ENCODE data around the gene PYY.

DNA sequence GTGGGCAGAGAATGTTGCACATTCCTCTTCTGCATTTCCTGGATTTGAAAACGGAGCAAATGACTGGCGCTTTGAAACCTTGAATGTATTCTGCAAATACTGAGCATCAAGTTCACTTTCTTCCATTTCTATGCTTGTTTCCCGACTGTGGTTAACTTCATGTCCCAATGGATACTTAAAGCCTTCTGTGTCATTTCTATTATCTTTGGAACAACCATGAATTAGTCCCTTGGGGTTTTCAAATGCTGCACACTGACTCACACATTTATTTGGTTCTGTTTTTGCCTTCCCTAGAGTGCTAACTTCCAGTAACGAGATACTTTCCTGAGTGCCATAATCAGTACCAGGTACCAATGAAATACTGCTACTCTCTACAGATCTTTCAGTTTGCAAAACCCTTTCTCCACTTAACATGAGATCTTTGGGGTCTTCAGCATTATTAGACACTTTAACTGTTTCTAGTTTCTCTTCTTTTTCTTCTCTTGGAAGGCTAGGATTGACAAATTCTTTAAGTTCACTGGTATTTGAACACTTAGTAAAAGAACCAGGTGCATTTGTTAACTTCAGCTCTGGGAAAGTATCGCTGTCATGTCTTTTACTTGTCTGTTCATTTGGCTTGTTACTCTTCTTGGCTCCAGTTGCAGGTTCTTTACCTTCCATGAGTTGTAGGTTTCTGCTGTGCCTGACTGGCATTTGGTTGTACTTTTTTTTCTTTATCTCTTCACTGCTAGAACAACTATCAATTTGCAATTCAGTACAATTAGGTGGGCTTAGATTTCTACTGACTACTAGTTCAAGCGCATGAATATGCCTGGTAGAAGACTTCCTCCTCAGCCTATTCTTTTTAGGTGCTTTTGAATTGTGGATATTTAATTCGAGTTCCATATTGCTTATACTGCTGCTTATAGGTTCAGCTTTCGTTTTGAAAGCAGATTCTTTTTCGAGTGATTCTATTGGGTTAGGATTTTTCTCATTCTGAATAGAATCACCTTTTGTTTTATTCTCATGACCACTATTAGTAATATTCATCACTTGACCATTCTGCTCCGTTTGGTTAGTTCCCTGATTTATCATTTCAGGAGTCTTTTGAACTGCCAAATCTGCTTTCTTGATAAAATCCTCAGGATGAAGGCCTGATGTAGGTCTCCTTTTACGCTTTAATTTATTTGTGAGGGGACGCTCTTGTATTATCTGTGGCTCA is 31.9 kb downstream of the BRCA1 start:
- RRBS: no CpG with 5 or more reads among the region's 12 CpGs

DNA sequence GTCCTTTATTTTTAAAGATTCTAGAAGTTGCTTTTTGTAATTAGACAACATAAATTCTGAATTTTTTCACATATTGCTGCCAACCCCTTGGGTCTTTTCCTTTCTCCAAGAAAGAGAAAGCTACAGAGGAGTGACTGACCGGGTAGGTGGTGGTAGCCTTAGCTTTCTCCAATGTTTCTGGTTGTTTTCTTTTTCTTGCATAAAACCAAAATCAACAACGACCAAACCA is 993 bp downstream of the BRCA1 start:
- RRBS: no CpG with 5 or more reads among the region's 2 CpGs

GRCh38 chr17:43169404-43169804 is 1.6 kb upstream of the NBR1 start:
- RRBS: 2% methylated on average over 6 of the region's 16 CpGs

GRCh38 chr17:43207594-43208411 is 3.9 kb upstream of the TMEM106A start:
- RRBS: no CpG with 5 or more reads among the region's 6 CpGs

- RRBS: no CpG with 5 or more reads among the region's 4 CpGs
Measured at GRCh38 chr17:43209656-43210024, 2.0 kb upstream of the TMEM106A start.

DNA sequence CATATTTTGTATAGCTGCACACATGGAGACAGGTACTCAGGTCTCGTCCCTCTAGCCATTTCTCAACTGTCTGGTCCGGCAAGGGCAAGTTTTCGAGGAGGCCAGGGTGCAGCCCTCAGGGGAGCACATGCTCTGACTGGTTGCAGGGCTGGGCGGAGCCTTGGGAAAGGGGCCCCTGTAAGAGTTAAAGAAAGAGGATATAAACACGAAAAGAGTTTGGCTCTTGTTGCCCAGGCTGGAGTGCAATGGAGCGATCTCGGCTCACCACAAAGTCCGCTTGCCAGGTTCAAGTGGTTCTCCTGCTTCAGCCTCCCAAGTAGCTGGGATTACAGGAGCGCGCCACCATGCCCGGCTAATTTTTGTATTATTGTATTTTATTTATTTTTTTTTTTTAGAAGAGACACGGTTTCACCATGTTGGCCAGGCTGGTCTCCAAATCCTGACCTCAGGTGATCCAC is 36.5 kb upstream of the ARL4D start:
- RRBS: 33% methylated on average over 2 of the region's 12 CpGs

- RRBS: no CpG with 5 or more reads among the region's 4 CpGs
Measured at GRCh38 chr17:43475696-43476116, 8.1 kb upstream of the DHX8 start.

GRCh38 chr17:43760052-43760802 is 1.6 kb upstream of the SOST start:
- RRBS: no CpG with 5 or more reads among the region's 13 CpGs

DNA sequence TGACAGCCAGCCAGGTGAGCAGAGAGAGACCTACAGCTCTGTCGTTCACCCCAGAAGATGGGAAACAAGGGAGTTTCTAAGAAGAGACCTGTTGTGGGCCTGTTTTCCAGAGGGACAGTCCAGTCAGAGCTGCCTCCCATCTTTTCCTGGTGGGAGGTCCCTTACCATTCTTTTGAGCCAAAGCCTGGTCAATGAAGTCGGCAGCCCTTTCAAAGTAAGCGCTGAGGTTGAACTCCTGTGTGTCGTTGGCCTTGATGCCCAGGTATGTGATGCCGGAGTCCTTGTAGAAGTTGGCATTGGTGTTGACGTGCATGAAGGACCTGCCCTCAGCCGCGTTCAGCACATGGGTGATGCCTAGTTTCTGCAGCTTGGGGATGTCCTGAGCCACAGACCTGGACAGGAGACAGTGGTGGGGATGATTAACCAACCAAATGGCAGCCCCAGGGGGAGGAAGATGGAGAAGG is 4.2 kb downstream of the DUSP3 start:
- RRBS: no CpG with 5 or more reads among the region's 8 CpGs

DNA sequence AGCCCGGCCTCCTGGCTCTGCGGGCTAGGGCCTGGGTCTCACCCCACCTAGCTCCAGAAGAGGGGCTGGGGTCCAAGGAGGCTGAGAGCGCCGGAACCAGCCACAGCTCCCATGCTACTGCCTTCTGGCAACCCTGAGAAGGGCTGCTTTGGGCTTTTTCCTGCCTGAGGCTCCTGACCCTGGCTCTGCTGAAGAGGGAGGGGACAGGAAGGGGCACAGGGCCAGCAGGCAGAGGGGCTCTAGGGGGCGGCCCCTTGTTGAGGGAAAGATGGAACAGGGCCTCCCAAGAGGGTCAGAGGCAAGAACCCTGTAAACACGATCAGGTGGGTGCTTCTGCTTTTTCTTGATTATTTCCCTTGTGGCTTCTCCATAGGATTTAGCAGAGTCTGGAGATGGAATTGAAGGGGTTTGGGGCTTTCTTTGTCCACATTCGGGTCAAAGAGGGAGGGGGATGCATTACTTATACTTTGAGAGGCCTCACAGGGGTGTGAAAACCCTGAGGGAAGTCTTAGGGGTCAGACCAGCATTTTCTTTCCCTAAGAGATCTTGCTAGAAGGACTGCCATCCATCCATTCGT is 11.4 kb downstream of the CD300LG start:
- RRBS: 30% methylated on average over 4 of the region's 8 CpGs

GRCh38 chr17:43900378-43901214 is 6.7 kb downstream of the MPP2 start:
- RRBS: 2% methylated on average over 7 of the region's 35 CpGs

- RRBS: no CpG with 5 or more reads among the region's 25 CpGs
Measured at GRCh38 chr17:43908070-43908720, 859 bp upstream of the MPP2 start.

- RRBS: no CpG with 5 or more reads among the region's 13 CpGs
Measured at GRCh38 chr17:43953656-43954149, at the start of gene PYY. Gene PYY, minus strand, starts transcription at chr17:43953940.

DNA sequence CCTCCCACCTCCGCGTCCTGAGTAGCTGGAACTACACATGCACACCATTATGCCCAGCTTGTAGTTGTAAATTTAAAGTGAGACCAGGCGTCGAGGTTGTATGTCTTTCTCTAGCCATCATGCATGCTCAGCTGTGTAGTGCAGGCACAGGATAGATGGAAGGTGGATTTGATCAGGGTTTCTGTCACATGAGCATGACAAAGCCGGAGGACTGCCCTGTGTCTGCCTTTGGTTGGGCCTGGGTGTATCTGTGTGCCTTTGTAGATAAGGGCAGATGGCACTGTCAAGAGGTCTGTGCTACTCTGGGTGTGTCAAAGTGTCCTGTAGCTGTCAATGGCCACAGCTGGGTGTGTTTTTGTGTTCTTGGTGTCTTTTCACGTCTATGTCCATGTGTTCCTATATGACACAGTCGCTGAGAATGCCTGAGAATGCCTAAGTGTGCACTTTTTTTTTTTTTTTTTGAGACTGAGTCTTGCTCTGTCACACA is 4.3 kb upstream of the NAGS start:
- RRBS: no CpG with 5 or more reads among the region's 7 CpGs

DNA sequence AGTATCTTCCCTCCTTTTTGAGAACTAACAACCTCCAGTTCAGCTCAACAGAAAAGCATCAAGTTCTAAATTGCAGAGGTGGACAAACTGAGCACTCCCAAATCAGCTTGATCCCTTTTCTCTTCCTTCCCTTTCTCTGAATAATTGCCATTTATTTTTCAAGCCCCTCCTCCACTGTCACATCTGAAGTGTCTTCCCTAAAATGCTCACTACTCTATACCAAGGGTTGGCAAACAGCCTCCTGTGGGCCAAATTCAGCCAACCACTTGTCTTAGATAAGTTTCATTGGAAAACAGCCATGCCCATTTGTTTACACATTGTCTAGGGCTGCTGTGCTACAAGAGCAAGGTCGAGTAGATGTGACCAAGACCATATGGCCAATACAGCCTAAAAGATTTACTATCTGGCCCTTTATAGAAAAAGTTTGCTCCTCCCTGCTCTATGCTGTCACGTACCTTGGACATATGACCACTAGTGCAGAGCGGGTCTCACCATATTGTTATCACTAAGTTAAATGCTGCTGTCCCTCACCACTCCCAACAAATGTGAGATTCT is 13.4 kb downstream of the LSM12 start:
- RRBS: no CpG with 5 or more reads among the region's 3 CpGs

- RRBS: 93% methylated on average over 3 of the region's 17 CpGs
Measured at GRCh38 chr17:44193469-44194339, 6.0 kb downstream of the ATXN7L3 start.

DNA sequence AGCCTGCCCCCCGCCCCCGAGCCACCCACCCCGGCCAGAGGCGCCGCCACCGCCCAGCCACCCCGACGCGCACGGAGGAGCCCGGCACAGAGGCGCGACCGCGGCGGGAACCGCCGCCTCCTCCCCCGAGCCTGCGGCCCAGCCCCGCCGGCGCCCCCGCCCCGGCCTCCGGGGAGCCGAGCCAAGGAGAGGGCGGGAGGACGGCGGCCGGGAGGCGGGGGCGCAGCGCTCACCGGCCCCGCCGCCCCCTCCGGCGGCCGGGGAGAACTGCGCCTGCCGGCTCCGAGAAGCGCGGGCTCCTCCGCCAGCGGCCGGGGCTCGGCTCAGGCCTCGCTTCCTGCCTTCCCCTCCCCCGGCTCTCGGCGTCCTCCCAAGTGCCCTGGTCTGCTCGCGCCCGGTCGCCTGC is 536 bp downstream of the UBTF start:
- RRBS: 1% methylated on average over 44 of the region's 57 CpGs

DNA sequence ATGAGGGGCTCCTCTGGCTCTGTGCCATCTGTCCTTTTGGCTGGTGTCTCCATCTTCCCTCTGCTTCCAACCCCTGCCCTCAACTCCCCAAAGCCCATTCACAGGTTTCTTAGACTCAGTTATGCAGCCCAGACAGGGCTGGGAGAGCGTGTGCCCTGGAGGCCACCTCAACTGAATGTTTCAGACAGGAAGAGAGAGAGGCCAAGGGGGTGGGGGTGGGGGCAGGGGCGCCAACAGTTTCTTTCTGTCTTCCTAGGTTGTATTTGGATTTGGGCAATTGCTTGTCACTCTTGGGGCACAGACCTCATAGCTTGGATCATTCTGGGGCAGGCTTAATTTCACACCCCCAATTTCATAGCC is 14.9 kb upstream of the FZD2 start:
- RRBS: no CpG with 5 or more reads among the region's 2 CpGs

DNA sequence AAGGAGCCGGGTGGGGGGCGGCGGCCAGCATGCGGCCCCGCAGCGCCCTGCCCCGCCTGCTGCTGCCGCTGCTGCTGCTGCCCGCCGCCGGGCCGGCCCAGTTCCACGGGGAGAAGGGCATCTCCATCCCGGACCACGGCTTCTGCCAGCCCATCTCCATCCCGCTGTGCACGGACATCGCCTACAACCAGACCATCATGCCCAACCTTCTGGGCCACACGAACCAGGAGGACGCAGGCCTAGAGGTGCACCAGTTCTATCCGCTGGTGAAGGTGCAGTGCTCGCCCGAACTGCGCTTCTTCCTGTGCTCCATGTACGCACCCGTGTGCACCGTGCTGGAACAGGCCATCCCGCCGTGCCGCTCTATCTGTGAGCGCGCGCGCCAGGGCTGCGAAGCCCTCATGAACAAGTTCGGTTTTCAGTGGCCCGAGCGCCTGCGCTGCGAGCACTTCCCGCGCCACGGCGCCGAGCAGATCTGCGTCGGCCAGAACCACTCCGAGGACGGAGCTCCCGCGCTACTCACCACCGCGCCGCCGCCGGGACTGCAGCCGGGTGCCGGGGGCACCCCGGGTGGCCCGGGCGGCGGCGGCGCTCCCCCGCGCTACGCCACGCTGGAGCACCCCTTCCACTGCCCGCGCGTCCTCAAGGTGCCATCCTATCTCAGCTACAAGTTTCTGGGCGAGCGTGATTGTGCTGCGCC is 526 bp downstream of the FZD2 start:
- RRBS: 2% methylated on average over 9 of the region's 74 CpGs

DNA sequence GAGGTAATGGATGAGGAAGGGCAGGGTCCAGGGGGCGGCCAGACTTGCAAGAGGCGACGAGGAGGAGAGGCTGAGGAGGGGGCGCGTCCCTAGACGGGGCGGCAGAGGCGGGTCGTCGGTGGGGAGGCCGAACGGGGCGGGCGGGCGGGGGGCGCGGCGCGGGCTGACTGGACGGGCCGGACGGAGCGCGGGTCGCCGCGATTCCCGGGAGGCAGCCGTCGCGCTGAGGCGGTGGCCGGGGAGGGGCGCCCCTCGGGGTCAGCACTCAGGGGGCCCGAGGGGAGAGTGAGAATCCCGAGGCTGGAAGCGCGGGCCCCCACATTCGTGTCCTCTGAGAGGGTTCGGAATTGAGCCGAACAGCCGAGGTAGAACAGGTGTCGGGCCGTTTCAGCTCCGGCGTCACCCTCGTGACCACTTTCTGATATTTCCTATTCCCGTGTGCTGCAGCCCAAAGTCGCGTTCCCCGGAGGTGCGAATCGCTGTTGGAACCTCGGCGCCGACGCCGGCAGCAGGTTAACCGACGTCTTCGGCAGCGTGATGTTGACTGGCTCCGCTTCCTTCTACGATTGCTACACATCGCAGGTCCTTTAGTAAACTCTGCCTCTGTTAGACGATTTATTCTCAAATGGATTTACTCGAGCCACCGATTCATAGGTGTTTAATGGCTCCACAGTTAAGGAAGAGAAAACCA is 557 bp downstream of the MEIOC start:
- RRBS: 17% methylated on average over 14 of the region's 69 CpGs

All from BE2C (cell line).